ENCODE measurements around a stretch of chr2.

DNA sequence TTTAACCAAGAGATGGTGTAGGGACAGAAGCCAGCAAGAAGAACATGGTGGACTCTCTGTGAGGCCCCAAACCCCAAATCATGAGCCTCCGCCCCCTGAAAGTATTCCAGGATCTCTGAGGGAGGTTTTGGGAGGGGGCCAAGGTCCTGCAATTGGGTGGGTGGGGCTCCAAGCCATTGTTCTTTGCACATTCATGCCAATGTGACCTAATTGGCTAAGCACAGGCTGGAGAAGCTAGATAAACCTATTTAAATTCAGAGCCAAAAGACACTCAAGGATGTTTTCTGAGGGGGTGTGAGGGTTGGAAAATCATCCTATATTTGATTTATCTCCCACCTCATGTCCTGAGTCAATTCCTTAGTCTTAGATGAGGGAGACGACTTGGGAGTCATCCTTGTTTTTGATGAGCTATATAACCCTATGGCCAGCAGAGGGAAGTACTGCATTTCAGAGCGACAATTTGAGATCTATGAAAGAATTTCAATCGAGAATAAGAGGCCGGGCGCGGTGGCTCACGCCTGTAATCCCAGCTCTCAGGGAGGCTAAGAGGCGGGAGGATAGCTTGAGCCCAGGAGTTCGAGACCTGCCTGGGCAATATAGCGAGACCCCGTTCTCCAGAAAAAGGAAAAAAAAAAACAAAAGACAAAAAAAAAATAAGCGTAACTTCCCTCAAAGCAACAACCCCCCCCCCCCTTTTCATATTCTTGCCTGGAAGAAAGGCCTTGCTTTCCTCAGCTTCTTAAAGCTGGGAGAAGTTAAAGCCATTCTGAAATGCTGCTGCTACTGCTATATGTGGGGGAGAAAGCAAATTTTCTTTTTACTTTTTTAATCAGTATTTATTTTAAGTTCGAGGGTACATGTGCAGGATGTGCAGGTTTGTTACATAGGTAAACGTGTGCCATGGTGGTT, 34.0 kb upstream of the EPCAM start:
- RRBS = no CpG with 5 or more reads among the region's 15 CpGs

GRCh38 chr2:47336213-47336549, 32.9 kb upstream of the EPCAM start:
- RRBS = no CpG with 5 or more reads among the region's 2 CpGs

DNA sequence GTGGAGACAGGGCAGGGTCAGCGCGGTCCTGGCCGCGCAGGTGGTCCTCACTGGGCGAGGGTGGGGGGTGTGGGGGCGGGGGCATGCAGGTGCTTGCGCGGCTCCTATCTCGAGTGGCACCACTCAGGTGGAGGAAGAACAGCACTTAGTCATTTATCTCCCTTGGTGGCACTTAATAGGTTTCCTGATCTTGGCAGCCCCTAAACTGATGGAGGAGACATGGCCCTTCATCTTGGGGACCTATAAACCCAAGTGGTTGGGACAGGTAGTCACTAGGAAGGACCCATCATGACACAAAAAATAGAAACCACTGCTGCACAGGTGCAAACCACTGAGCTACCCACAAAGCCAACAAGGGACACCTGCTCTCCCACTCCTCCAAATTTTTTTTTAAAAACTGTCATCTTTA, 49.0 kb downstream of the KCNK12 start:
- RRBS = no CpG with 5 or more reads among the region's 9 CpGs

GRCh38 chr2:47822004-47822660, 39.2 kb downstream of the MSH6 start:
- RRBS = no CpG with 5 or more reads among the region's 4 CpGs

GRCh38 chr2:47871262-47872038, 34.8 kb downstream of the FBXO11 start:
- RRBS = no CpG with 5 or more reads among the region's 5 CpGs

GRCh38 chr2:48113198-48113732, 201.2 kb upstream of the FOXN2 start:
- RRBS = no CpG with 5 or more reads among the region's 4 CpGs

DNA sequence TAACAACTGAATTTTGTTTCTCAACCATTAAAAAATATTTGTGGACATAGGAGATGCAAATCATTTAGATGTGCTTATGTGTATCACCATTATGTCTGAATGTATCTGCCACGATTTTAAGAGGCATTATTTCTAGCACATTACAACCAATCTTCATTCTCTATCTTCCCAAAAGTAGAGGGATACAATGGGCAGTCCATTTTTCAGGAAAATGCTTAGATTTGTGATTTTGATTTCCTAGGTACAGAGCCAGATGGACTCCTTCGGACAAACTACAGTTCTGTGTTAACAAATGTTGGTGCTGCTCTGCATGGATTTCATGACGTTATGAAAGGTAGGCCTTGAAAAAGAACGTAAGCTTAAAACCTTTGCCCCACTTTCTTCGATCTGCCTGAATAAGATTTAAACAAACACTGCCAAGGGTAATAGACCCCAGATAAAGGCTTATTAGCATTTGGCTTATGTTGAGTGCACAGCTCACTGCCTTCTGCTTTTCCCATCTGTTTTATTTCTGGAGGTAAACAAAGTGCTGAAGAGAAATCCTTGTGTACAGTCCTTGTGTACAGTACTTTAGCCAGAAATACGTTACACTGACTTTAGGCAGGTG, 39.2 kb downstream of the PPP1R21 start:
- RRBS = no CpG with 5 or more reads among the region's 6 CpGs

- RRBS = no CpG with 5 or more reads among the region's 3 CpGs
Measured at GRCh38 chr2:50614398-50614597, 417.6 kb downstream of the NRXN1 start.

DNA sequence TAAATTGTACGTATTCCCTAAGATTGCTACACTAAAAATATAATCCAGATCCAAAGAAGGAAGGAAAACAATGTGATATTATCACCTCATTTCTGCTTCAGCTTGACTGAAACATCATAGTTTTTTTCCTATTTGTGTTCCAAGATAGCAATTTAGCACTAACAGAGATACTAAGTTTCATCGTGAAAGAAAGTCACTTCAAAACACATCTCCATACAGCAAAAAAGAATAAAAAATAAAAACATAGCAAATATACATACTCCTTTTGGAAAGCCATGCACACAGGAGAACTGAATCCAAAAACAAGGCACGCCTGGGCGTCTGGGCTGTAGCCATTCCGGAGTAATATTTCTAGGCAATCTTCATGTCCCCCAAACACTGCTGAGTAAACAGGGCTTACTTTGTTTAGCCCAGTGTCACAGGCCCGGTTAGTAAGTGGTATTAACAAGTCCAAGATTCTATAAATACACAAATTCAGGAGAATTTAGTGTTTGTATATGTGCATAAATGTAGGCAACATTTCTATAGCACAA, 53.4 kb upstream of the CHAC2 start:
- RRBS = 97% methylated on average over 2 of the region's 6 CpGs

DNA sequence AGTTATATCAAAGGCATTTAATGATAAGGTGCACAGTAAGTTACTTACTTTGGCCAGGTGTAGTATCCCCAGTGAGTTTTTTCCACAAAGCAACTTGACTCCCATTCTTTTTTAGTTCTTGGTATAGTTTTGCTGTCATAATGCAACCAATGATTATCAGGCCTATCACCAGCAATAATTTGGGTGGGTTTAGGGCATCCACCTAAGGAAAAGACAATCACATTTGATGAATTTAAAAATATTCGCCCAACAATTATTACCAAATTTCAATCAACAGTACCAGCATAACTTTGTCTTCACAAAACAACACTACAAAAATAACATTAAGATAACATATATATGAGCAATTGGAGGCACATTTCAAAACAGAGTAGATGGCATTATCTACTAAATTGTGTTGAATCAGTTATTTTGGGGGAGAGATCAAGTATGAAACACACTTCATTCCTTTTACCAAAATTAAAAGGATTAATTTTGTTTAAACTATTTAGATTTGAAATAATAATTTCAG, 35.8 kb upstream of the GPR75 start:
- RRBS = no CpG with 5 or more reads among the region's 1 CpG

DNA sequence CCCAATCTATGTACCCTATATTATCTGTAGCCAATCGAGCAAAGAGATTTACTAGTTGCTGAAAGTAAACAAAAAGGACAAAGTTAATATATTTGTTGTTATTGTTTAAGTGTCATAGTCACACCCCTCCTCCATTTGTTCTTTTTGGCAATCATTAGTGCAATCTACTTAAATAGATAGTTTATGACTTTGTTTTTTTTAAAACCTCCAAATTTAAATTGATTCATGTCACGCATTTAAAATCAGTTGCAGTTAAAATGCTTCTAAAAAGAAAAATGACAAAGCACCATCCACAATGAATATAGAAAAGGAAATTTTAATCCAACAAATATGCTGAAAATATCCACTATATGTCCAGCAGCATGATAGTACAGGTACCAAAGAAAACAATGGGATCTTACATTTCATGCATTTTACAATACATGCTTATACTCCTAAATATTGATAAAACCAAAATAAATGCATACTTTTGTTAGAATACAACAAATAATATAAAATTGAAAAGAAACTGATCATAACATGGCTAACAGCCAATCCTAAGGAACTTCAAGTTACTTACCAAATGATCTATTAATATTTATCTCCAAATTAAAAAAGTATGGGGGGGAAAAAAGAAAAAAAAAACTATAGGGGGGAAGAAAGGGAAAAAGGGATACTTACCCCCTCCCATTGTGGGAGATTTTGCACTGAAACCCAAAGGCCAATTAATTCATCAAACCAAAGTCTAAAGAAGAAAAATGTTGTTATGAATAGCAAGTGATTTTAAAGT, 34.5 kb downstream of the PSME4 start:
- RRBS = no CpG with 5 or more reads among the region's 2 CpGs

DNA sequence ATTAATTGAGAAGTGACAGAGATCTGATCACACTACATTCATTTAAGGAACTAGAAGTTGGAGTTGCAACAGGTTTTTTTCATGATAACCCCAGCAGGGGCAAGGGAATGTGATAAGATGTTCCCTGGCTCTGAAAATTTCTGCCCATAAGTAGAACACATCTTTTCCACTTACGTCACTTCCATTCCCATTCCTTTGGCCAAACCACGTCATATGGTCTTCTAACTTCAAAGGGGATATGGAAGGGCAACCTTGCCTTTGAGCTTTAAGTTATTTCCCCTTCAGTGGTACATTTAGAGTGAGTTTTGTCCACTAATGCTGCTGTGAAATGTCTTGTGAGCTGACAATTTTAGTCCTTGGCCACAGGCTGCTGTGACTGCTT, 29.7 kb downstream of the ACYP2 start:
- RRBS = no CpG with 5 or more reads among the region's 2 CpGs

GRCh38 chr2:54556731-54557394, 100.7 kb downstream of the SPTBN1 start:
- RRBS = no CpG with 5 or more reads among the region's 2 CpGs

GRCh38 chr2:54603041-54604005, 120.1 kb upstream of the EML6 start:
- RRBS = no CpG with 5 or more reads among the region's 6 CpGs

DNA sequence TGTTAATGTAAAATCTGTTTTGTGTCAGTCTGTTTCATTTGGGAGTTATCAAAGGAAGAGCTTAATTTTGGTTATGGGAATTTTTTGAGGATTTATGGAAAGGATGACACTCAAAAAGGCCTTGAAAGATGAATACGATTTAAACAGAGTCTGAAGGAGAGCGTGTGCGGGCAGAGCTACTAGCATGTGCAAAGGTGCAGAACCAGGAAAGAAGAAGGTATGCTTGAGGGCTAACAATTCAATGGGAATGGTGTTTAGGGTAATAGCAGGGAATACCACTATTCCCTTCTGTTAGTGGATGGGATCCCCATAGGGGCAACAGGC, 105.3 kb upstream of the EML6 start:
- RRBS = no CpG with 5 or more reads among the region's 3 CpGs

DNA sequence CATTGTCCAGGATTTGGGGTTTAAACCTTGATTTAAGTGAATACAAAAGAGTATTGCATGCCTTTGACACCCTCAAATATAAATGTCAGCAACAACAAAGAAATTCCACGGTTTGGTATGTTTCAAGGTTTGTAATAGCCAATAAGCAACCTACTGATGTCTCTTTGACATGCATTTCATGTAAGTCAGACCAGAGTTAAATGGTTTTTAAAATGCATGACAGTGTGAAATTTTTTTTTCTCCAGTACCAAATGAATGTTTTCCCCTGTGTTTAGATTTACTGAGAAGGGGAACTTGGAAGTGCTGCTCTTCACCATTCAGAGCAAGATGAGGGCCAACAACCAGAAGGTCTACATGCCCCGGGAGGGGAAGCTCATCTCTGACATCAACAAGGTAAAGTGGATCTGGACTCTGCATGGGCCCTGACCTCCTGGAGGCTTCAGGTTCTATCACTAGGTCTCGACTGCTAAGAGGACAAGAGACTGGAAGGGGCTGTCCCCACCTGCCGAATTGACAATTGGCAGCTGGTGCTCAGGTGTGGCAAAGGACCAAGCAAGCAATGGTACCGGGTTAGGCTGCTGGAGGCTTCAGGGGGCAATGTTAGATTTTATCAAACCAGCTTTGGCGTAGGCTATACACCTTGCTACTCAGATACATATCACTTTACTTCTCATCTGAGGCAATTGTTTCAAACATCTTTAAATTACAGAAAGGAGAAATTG, 100.1 kb upstream of the EML6 start:
- RRBS = no CpG with 5 or more reads among the region's 6 CpGs

DNA sequence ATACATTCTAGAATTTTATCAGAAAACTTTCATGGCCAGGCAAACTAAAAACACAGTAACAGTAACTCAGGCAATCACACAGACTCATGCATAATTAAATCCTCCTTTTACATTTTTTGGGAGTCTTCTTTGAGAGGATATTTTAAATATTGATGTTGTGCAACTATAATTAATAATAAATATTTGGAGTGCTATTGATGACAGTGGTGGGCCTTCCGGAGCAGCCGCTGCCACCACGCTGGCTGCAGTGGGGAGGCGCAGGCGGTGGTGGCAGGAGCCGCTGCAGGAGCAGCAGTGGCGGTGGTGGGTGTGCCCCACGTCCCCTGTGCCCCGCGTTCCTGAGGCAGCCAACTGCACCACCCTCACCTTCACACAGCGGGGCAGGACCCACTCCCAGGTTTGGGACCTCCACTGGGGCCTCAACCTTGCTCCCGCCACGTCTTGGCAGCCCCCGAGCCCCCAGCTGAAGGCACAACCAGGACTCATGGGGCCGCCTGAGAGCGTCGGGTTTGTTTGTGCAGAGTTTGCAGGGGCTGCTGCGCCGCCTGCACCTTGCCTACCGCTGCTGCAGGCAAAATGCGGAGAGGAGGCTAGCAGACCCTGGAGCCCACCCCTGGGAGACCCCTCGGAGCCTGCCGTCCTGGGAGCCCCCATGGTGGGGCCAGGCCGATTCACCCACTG, 15.0 kb upstream of the EML6 start:
- RRBS = no CpG with 5 or more reads among the region's 24 CpGs

DNA sequence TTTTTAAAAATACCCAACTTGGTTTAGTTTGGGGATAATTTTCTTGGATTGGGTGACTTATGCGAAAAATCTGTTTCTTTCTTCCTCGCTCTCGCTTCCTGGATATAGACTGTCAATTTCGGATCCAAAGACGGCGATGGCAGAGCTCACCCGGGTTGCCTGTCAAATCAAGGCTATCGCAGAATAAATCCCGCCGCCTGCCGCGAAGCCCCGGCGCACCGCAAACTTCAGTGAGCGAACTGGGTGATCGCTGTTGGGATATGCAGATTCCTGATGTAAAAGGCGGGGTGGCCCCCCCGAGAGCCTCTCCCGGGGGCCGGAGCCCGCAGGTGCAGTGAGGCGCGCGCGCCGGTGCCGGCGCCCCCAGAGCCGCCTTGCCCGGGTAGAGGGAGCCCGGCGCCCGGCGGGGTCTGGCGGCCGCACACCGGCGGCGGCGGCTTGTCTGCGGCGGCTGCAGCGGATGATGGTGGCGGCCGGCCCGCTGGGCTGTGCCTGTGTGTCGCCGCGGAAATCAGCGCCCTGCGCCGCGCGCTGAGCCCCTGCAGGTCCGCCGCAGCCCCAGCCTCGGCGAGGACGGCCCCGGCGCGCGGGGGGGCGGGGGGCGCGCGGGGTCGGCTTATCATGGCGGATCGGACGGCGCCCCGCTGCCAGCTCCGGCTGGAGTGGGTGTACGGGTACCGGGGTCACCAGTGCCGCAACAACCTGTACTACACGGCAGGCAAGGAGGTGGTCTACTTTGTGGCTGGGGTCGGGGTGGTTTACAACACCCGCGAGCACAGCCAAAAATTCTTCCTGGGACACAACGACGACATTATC, 1.2 kb downstream of the EML6 start:
- RRBS = 1% methylated on average over 46 of the region's 84 CpGs

DNA sequence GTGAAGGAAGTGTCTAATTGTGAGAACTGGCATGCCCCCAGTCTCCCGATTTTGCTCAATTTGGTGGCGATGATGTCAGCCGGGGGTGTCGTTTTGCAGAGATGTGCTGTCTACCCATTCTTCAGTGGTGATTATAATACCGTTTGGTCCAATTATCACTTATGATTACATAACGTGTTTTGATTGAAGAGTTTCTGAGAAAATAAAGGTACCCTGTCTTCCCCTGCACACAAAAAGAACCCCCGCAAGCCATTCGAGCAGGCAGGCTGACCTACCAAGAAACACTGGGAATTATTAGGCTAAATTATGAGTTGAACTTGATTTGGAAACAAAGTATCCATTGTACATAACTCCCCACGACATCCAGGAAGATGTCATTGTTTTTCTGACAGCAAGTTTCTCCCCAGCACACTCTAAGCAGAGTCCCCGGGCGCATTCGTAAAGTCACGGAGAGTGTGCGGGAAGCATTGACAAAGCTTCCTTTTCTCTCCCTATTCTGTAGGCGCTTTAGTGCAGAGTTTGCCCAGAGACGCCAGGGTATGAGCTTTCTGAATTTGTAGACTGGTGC, 102.9 kb downstream of the RTN4 start:
- RRBS = no CpG with 5 or more reads among the region's 16 CpGs

- RRBS = no CpG with 5 or more reads among the region's 16 CpGs
Measured at GRCh38 chr2:54952870-54953716, 97.2 kb downstream of the RTN4 start.

All from GM19239 (cell line).